Bronchial lymph node (tissue), 1 donor: ENCODE data around the gene INTU.

- PRO-cap = no peak
Observed at GRCh38 chr4:123359647-123360281, 36.8 kb upstream of the SPRY1 start.

DNA sequence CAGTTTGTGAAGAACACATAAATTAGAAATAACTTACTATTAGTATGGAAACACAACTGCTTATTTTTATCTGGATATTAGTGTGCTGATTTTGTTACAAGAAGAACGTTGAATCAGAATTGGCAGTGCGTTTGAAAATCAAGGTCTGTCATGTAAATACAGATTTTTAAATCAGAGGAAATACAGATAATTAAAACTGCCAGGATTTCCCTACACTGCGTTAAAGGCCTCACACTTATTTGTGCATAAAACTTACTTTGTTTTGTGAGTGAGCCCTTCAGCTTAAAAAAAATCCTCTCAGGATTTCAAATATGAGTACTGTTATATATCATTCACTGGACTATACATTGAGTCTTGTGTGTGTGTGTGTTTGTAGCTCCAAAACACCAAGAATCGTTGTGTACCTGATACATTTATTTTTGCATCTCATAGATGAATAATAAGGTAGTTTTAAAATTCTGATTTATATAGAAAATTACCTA lies 4.0 kb downstream of the SPRY1 start:
- PRO-cap = unidirectional peak, minus-strand start at position 298 of the sequence

- PRO-cap = no peak
Observed at GRCh38 chr4:123477626-123478522, 81.3 kb downstream of the SPRY1 start.

GRCh38 chr4:123555330-123555968 lies 158.9 kb downstream of the SPRY1 start:
- PRO-cap = no peak

GRCh38 chr4:123826758-123827246 lies 430.2 kb downstream of the SPRY1 start:
- PRO-cap = no peak

DNA sequence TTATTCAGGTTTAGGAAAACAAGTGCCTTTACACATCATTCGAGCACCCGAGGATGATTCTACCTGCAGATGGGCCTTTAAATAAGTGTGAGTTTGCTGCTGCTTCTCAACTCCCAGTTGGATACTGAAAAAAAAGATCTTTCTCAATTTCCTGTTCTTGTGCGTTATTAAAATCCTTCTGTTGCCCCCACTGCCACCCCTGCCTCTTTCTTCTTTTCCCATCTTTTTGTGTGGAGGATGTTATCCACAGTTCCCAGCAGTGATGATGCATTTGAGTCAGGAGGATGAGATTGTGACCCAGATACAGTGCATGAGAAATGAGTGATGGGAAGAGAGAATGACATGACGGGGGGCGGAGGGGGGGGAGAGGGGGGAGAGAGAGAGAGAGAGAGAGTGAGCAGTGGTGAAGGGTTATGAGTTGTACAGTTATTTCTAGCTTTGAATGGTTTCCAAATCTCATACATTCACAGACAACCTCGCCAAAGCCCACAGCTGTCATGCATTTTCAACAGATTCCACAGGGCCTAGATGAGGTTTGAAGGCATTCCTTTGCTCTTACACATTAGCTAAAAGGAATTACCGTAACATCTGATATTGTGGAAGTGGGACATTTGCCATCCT lies 435.5 kb downstream of the SPRY1 start:
- PRO-cap = no peak

- PRO-cap = no peak
Observed at GRCh38 chr4:124030359-124030582, 633.7 kb downstream of the SPRY1 start.

DNA sequence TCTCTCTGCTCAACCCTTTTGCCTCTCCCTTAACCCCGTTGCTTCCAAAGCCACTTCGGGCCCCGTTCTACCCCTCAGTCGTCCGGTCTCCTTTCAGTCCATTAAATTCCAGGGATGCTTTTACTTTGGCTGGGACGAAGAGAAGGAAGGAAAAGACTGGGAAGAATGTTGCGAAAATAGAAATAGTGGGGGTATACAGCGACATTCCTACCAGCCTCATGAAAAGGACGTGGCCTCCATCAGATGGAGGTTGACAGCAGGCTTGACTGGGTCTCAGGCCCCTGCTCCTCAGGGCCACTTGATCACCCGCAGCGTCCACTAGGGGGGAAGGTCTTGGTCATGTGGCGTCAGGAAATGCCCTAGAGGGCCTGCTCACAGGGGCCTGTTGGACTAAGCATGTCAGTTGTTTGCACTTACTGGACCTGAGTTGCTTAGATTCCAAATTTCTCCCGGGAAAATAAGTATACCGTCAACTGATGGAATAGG lies 681 bp upstream of the ANKRD50 start:
- PRO-cap = unidirectional peak, minus-strand start at position 275 of the sequence

- PRO-cap = no peak
Observed at GRCh38 chr4:126494221-126494676, 1138.5 kb upstream of the INTU start.

- PRO-cap = no peak
Observed at GRCh38 chr4:126740322-126741147, 892.2 kb upstream of the INTU start.

DNA sequence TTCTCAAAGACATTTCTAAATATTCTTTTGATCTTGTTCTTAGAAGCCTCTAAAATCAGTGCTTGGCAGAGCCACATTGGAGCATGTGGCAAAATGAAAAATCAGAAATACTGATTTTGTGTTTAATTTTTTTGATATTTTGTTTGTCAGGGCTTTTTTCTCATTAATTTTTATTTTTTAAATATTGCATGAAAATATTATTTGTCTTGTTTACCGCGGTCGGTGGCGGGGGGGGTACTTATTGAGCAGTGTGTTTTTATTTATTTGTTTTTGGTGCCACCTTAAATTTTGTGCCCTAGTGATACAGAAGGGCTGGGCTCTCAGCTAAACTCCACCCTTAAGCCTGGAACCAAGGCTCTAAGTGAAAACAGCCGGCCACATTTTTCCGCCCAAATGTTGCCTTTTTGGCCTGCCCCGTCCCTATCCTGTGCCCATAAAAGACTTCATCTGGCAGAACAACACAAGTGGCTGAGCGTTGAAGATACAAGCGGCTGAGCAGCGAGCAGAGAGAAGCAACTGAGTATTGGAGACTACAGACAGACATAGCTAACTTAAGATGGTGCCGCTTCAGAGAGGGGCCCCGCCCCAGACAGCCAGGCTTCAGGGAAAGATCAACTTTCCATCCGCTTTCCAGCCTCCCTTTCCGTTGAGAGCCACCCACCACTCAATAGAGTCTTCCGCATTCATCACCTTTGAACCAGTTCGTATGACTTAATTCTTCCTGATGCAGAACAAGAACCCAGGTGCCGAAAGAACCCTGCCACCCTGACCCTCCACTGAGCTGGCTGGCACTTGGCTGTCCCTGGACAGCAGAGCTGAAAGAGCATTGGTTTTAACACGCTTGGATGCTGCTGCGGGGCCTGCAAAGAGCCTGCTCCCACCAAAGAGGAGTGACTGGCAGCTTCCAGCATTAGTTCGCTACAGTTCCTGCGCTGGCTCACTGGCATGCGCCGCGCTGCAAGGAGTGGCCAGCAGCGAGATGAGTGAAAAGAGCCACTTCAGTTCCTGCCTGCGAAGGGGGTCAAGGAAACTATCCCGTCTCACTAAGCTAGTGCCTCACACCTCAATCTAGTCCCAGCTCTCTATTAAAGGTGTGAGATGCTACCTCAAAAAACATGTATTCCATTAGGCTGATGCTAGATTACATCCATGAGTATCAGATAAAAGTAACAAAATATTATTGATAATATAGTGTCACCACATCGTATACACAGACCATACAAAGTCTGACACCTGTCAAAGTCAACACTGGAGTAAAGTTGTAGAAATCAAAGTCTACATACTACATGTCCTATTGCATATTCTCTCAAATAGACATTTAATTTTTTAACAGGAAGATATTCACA lies 853.1 kb upstream of the INTU start:
- PRO-cap = no peak

DNA sequence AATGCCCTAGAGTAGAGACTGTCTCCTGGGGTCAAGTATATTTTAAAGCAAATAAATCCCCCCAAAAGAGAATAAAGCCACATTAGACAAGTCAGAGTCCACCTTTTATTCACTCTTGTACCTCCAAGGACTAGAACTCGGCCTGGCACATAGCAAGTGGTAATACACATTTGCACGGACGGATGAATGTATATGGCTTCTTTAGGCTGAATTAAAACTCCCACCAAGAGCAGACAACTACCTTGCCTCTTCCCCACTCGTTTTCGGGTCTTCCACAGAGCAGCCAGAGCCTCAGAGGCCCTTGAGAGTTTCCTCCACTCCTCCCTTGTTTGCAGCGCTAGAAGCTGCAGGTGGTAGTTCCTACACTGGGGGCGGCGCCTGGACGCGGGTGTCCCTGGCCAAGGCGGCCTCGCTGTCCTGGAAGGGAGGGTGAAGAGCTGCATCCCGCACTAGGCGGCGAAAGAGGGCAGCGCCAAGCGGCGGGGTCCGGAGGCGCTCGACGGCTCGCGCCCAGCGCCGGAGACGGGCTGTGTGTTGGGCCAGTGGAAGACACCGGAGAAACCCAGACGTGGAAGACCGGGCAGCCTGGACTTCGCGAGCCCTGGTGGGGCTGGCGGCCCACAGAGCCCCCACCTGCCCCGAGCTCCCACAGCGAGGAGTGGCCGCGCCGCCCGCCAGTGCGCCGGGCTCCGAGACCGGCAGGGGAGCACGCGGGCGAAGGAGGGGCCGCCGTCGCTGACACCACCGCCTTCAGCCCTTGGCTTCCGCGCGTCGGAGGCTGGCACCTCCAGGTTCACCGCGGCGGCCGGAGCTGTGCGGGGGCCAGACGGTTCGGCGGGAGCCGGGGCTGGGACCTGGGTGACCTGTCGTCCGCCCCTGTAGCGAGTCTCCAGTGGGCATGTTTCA lies 10.0 kb upstream of the INTU start:
- PRO-cap = unidirectional peak, plus-strand start at position 420 of the sequence; unidirectional peak, plus-strand start at position 449 of the sequence

DNA sequence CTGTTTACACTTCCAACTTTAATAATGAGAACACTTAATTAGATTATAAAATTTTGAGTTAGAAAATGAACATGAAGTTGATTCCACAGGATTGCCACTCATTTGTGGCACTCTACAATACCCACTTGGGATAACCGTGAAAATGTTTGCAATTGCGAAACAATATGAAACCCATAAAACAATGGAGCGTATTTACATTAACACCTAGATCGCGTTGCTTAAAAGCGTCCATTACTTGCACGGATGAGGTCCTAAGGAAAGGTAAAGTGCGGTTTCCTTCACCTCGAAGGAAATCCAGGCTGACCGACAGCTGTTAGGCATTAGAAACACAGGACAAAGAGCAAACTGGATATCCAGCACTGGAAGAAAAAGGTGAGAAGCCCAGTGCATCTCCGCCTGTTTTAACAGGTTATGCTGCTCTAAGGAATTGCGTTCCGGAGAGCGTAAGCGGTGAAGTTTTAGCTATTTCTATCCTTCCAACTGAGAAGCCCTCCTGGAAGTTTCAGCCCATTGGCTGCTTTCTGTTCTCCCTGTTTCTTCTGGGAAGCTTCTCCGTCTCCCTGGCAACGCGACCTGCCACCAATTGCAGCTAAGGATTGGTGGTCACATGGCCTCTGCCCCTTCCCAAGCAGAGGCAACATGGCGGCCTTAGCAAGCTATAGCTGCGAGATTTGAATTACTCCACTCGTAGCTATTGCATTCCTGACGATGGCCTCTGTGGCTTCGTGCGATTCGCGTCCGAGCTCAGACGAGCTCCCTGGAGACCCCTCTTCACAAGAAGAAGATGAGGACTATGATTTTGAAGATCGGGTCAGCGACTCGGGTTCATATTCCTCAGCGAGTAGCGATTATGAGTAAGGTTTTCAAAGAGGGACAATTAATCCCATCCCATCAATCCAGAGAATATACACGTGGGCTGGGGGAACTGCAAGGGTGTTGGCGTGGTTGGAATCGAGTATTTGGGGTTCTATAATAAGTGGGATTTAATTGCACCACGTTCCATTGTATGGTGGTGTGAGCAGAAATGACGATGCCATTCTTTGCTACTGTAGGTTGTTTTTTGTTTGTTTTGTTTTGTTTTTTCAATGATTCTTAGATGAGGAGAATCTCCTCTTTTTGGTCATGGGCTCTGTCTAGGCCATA lies at the start of gene INTU:
Gene INTU (plus strand): TSS at position 631 of the 1,143 bp plus-strand sequence.
- PRO-cap = bidirectional peak, plus-strand start at position 654 of the sequence, minus-strand start at position 482 of the sequence

- PRO-cap = no peak
Observed at GRCh38 chr4:127783658-127783941, 1.5 kb downstream of the HSPA4L start.

DNA sequence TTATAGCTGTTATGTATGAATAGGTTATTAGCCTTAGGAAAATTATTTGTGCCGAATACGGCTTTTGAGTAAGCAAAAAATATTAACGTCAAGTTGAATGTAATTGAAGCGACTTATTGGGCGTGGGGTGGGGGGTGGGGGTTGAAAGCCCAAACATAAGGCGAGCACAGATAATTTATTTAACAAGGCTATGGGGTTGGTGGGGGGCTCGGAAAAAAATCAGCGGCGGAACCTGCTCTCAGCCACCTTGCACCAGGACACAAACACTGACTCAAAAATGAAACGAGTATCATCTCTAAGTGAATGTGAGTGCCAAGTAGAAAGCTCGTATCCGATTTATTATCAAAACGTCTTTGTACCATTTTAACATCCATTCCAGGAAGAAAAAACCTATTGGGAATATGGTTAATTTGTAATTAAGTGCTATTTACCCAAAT lies 972 bp upstream of the LARP1B start:
- PRO-cap = no peak

GRCh38 chr4:128228052-128228470 lies 59.6 kb downstream of the PGRMC2 start:
- PRO-cap = no peak

- PRO-cap = bidirectional peak, plus-strand start at chr4:128288080, minus-strand start at chr4:128287791; bidirectional peak, plus-strand start at chr4:128288483, minus-strand start at chr4:128288459
Observed at GRCh38 chr4:128287880-128288678, 466 bp upstream of the PGRMC2 start.

DNA sequence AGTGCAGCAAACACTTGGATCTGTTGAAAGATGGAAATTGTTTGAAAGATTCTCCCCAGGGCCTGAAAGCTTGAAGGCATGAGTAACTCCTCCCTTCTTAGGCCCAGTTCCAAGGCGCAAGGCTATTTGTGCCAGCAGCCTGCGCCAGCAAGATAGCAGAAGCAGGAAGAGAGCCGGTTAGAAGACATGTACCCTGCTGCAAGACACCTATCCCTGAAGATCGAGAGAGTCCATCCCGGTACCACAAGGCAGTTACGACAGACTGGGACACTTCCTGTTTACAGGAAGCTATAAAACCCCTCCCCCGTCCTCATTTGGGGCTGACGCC lies 72.4 kb upstream of the JADE1 start:
- PRO-cap = no peak

DNA sequence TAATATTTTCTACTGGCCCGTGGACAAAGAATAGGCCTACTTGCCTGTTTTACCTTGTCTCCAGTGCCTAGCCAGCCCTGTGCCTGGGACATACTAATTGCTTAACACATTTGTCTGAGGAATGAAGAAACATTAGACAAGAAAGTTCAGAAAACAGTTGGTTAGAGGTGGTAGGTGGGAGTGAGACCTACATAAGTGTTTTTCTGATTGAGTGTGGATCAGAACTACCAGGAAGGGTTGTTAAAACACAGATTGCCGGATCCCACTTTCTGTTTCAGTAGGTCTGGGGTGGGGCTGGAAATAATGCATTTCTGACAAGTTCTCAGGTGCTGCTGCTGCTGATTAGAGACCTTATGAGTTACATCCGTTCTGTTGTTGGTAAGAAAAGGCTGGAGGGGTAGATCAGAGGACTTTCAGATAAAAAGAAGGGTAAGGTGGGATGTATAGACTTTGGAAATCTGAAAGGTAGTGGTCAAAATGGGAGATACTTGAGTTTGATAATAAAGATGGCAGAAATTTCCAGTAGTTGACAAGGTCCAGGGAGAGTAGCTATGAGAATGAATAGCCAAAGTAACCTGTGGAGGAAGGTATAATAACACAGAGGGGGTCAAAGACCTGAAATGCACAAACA lies 5.6 kb upstream of the JADE1 start:
- PRO-cap = no peak

DNA sequence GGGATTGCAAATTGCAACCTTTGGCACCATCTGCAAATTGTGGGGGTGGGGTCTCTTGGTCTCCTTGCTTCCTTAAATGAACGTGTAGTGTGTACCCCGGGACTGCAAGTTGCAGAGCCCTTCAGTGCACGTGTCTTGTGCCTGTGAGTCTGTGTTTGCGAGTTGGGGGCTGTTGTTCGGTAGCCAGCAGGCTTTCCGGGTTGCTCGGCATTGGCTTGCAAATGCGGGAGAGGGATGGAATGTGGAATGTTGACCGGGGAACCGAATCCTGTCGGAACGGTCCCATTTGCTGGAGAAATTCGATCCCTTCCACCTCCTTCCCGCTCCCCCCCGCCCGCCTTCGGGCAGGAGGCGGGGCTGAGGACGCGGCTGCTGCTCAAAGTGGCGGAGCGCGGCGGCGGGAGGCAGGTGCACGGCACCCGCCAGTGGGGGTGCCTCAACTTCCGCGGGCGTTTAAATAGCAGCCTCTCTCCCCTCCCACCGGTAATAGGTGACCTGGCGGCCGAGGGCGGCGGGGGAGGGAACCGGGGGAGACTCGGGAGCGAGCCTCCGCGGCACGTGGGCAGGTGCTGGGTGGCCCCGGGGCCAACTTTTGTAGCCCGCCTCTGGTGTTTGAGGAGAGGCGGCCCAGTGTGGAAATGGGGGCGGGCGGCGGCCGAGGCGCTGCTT lies 1.5 kb downstream of the JADE1 start:
- PRO-cap = bidirectional peak, plus-strand start at position 87 of the sequence, minus-strand start at position 111 of the sequence; bidirectional peak, plus-strand start at position 483 of the sequence, minus-strand start at position 427 of the sequence